SP-49 (cell line): ENCODE measurements around the genes COPS6 and MBLAC1.

DNA sequence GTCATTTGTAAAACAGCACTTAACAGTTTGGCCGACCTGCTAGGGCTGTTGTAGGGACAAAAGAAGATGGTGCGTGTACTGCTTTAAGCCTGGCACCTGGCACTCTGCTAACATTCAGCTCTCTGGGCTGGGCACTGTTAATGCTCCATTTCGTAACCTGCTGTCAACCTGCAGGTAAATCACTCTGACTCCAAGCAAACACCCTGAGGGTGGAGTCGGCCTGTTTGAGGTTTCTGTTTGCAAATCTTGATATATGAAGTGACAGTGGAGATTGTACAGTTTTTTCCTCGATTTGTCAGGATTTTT, 7.3 kb downstream of the ZKSCAN1 start:
- PRO-cap, result no peak

DNA sequence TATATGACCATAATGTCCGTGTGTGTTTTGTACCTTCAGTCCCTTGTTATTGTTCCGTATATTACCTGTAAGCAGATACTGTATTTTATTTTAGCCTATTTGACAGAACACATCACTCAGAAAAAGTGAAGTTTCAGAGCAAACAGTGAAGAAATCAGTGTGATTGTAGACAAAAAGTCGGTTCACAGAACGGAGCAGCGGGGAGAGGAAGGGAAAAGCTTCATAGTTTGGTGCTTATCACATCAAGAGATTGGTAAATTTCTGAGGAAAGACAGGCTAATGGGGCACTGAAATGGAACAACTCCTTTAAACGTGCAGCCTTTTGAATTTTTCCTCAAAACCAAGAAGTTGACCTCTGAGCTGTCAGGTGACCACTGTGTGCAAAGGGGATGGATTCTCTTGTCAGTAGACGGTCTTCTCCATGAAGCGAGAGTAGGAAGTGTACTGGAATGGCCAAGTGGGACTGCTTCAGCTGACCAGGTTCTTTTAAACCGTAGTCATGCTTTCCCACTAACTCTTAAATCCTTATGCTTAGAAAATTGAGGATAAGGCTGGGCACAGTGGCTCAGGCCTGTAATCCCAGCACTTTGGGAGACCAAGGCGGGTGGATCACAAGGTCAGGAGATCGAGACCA, 11.3 kb upstream of the ZSCAN21 start:
- PRO-cap, result no peak

GRCh38 chr7:100075016-100075515, 6.5 kb downstream of the ZNF3 start:
- PRO-cap, result no peak

DNA sequence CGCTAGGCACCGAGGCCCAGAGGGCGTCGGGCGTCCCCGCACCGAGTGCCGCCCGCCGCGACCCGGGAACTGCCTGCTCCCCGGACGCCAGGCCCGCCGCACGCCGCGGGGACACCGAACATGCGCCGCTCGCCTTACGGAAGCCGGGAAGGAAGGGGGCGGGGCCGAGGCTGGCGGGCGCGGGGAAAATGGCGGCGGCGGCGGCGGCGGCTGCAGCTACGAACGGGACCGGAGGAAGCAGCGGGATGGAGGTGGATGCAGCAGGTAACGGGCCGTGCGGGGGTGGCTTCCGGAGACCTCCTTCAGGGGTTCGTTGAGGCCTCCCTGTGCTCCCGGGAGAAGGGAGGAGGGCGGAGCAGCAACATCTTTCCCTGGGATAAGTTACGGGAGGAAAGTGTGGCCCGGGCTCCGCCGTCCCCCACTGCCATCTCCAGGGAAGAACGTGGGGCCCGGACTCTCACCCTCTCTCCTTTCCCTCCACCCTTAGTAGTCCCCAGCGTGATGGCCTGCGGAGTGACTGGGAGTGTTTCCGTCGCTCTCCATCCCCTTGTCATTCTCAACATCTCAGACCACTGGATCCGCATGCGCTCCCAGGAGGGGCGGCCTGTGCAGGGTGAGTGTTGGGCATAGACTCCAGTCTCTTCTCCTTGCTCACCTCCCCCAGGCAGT, at the start of gene COPS6:
Gene COPS6 (plus strand): TSS at position 167 of the 669 bp plus-strand sequence.
- PRO-cap, result bidirectional peak, plus-strand start at position 167 of the sequence, minus-strand start at position 64 of the sequence

DNA sequence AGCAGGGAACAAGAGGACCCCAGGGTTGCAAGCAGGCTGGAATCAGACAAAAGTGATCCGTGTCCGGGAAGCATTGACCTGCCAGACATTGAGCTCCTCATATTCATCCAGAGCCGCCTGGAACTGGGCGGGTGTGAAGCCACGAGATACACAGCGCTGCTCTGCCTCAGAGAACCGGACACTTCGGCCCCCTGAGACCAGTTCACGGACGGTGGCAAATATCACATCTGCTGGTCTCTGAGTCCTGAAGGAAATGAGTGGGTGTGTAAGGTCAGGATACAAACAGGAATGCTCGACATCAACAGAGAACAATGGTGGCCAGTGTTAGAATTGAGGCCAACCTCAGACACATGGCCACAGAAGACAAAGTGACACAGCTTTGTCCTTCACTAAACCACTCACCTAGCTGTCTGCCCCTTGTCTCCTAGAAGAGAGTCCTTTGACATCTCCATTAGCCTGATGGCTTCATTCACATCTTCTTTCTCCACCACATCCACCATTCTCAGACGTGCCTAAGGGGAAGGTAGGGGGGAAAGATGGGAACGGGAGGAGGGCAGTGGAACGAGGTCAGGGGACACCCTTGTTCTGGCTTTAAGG, 4.2 kb downstream of the COPS6 start:
- PRO-cap, result no peak

DNA sequence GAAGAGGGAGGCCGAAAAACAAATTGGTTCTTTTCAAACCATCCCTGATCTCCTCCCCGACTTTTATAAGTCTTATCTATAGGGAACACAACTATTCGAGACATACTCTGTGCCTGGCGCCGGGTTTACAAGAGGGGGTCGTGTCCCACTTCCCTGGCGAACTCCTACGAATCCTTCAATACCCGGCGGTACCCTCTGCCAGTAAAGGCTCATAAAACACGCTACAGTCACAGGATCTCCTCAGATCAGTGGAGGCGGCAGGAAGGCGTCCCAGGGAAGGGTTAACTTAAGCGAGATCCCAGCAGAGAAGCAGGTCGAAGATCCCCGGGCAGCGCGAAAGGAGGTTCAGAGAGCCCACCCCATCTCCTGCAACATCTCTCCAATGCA, 391 bp downstream of the TAF6 start:
- PRO-cap, result no peak

DNA sequence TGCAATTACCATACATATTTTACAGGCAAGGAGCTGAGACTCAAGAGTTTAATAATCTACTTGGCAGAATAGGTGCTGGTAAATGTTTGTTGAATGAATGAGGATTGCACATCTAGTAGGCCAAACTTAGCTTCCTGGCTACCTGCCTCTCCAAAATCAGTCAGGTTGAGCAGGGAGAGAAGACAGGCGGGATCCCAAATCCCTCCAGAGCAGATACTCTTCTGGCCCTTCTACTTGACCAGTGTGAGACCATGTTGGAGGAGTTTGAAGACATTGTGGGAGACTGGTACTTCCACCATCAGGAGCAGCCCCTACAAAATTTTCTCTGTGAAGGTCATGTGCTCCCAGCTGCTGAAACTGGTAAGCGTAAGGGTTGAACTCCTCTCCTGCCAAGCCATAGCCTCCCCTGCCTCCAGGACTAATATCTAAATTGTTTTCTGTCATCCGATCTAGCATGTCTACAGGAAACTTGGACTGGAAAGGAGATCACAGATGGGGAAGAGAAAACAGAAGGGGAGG, 2.4 kb upstream of the MBLAC1 start:
- PRO-cap, result no peak

DNA sequence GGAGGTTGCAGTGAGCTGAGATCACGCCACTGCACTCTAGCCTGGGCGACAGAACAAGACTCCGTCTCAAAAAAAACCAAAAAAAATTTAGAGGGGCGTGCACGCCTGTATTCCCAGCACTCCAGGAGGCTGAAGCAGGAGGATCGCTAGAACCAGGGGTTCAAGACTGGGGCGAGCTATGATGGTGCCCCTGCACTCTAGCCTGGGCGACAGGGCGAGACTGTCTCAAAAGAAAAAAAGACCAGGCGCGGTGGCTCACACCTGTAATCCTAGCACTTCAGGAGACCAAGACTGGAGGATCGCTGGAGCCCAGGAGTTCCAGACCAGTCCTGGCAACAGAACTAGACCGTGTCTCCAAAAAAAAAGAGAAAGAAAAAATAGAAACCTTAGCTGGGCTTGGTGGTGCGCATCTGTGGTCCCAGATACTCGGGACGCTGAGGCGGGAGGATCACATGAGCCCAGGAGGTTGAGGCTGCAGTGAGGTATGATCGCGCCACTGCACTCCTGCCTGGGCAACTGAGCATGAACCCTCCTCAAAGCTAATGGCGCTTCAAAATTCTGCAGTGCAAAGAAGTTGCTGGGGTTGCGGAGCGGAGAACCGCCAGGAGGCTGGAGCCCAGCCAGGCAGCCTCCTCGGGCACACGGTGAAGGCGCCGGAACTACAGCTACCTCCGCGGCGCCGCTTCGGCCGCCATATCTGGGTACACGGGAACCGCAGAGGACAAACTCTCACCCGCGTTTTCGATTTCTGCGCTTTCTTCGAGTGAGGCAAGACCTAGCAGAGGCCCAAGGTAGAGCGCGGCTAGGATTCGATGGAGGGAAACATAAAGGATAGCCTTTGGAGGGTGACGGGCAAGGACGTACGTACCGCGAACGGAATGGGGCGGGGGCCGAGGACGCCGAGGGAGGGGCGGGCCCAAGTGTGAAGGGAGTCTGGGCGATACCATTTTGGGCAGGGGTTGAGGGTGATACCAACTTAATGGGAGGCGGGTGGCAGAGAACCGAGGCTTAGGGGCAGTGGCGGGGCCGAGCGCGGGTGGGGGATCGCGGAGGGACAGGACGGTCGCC, at the start of gene MBLAC1:
Gene MBLAC1 (plus strand): TSS at position 694 of the 1,068 bp plus-strand sequence.
- PRO-cap, result unidirectional peak, plus-strand start at position 421 of the sequence; bidirectional peak, plus-strand start at position 996 of the sequence, minus-strand start at position 544 of the sequence

DNA sequence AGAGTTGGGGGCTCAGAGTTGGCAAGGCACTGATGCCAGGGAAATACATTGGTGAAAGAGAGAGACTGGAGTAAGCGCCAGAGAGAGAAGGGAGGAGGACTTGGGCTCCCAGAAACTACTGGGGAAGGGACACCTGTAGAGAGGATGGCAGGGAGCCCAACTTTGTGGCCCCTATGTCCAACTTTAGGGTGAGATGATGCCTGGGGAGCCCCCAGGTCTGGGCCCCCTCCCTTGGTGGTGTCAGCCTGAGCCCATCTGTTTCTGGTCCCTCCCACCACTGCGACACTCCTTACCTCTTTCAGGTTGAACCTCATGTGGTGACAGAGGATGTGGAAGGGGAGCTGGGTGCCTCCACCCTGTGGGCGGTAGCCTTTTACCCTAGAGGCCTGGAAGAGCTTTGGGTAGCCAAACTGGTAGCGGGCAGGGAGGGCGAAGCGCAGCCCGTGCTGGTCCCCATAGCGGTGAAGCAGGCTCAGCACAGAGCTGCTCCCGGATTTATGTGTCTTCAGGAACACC, 2.1 kb downstream of the GAL3ST4 start:
- PRO-cap, result no peak

DNA sequence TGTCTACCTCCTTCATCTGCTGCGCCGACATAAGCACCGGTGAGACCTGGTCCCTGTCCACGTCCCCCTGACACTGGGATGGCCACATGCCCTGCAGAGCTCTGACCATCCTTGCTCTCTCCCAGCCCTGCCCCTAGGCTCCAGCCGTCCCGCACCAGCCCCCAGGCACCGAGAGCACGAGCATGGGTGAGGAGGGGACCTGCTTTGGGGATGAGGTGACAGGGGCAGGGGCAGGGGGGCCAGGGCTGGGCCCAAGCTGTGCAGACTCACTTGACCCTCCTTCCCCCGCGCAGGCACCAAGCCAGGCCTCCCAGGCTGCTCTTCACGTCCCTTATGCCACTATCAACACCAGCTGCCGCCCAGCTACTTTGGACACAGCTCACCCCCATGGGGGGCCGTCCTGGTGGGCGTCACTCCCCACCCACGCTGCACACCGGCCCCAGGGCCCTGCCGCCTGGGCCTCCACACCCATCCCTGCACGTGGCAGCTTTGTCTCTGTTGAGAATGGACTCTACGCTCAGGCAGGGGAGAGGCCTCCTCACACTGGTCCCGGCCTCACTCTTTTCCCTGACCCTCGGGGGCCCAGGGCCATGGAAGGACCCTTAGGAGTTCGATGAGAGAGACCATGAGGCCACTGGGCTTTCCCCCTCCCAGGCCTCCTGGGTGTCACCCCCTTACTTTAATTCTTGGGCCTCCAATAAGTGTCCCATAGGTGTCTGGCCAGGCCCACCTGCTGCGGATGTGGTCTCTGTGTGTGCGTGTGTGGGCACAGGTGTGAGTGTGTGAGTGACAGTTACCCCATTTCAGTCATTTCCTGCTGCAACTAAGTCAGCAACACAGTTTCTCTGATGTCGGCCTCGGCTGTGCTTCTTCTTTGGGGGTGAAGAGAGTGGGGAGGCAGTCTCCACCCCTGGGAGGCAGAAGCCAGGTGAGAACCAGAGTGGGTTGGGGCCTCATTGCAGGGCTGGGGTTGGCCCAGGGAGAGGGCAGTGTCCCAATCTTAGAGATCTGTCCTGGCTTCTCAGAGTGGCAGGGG, 1.2 kb downstream of the PVRIG start:
- PRO-cap, result bidirectional peak, plus-strand start at position 839 of the sequence, minus-strand start at position 741 of the sequence

DNA sequence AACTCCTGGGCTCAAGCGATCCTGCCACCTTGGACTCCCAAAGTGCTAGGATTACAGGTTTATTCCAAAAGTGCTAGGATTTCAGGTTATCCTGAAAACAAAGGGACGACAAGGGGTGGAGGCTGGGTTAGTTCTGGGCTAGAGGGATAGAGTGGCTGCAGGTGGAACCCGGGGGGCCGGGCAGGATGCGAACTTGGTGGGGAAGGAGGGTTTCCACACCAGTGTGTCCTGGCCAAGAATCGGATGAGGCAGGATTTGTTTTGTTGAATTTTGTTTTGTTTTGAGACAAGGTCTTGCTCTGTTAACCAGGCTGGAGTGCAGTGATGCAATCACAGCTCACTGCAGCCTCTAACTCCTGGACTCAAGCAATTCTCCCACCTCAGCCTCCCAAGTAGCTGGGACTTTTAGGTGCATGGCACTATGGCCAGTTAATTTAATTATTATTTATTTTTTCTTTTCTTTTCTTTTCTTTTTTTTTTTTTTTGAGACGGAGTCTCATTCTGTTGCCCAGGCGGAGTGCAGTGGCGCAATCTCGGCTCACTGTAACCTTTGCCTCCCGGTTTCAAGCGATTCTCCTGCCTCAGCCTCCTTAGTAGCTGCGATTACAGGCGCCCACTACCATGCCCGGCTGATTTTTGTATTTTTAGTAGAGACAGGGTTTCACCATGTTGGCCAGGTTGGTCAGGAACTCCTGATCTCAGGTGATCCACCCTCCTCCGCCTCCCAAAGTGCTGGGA, 12.9 kb upstream of the PPP1R35 start:
- PRO-cap, result no peak

DNA sequence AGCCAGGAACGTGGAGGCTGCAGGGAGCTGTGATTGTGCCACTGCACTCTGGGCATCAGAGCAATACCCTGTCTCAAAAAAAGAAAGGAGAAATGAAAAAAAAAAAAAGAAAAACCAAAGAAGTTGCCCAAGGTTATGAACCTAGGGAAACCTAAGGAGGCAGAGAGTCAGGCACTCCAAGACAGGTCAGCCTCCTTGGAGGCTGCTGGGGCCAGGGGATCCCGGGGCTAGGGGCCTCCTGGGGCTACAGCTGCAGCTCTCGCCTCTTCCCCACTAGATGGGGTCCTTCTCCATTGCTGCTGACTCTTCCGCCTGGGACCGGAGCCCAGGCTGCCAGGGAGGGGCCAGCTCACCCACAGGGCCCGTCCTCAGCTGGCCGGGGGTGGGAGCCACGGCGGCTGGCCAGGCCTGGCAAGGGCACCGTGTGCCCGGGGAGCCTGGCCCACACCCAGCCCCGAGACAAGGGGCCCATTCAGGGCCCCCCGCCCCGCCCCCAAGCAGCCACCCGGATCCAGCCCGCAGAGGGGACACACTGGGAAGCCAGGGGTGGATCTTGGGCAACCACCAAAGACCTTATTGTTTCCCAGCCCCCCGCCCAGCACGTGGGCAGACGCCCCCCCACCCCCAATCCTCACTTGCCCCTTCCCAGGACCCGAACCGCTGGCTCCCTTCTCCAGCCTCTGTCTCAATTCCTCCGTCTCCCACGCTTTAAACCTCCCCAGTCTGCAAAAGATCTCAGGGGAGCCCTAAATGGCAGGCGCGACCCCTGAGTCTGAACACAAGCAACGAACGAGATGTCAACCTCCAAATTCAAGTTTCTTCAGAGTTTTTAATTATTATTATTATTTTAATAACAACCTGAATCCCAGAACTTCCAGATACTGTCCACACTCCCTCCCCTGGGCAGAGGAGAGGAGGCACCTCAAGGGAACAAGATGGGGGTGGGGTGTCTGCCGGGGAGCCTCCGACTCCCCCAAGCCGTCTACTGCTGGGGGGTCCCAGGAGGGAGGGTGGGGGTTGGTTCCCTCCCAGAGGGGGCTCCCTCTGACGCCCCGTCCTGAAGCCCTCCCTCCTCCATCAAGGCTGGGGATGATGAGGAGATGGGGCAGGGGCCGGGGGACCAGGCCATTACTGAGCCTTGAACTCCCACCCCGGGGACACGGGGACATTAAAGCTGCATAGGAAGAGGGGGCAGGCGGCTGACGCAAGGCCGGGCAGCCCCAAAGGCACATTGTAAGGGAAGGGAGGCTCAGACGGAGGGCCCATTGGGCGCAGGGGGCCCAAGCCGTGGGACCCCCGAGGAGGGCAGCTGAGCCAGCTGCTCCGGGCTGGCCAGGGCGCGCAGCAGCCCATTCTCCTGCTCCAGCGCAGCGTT, 2.1 kb upstream of the SPACDR start:
- PRO-cap, result no peak

GRCh38 chr7:100469337-100469945, 5.4 kb upstream of the SPACDR start:
- PRO-cap, result no peak

- PRO-cap, result no peak
Measured at GRCh38 chr7:100489815-100490309, 6.1 kb downstream of the NYAP1 start.

DNA sequence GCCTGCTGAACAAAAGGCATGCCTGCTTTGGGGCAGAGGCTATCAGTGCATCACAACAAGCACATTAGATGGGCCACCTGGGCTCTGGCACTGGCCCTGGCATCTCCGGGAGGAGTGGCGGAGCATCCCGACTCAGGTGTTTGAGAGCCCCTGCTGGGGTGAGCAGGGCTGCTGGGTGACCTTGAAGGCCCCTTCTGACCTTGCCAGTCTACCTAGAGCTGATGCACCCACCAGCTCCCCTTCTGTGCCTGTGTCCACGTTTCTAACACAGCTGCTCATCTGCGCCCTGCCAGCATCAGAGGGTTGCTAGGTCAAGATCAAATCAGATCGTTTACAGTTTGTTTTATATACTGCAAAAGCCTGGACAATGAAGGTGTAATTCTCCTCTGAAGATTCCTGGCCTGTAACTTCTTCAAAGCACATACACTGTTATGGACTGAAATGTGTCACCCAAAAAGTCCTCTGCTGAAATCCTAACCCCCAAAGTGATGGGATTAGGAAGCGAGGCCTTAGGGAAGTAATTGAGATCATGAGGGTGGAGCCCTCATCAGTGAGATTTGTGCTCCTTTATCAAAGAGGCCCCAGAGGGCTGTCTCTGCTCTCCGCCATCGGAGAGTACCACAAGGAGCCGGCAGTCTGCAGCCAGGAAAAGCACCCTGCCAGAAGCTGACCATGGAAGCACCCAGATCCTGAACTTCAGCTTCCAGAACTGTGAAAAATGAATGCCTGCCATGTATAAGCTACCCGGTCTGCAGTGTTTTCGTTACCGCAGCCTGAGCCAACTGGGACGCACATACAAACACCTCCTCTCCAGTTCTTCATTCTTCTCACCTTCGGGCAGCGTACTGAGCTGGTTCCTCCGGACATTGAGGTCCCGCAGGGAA, 4.7 kb downstream of the LRCH4 start:
- PRO-cap, result no peak

- PRO-cap, result no peak
Measured at GRCh38 chr7:100583072-100584173, 2.5 kb downstream of the LRCH4 start.

DNA sequence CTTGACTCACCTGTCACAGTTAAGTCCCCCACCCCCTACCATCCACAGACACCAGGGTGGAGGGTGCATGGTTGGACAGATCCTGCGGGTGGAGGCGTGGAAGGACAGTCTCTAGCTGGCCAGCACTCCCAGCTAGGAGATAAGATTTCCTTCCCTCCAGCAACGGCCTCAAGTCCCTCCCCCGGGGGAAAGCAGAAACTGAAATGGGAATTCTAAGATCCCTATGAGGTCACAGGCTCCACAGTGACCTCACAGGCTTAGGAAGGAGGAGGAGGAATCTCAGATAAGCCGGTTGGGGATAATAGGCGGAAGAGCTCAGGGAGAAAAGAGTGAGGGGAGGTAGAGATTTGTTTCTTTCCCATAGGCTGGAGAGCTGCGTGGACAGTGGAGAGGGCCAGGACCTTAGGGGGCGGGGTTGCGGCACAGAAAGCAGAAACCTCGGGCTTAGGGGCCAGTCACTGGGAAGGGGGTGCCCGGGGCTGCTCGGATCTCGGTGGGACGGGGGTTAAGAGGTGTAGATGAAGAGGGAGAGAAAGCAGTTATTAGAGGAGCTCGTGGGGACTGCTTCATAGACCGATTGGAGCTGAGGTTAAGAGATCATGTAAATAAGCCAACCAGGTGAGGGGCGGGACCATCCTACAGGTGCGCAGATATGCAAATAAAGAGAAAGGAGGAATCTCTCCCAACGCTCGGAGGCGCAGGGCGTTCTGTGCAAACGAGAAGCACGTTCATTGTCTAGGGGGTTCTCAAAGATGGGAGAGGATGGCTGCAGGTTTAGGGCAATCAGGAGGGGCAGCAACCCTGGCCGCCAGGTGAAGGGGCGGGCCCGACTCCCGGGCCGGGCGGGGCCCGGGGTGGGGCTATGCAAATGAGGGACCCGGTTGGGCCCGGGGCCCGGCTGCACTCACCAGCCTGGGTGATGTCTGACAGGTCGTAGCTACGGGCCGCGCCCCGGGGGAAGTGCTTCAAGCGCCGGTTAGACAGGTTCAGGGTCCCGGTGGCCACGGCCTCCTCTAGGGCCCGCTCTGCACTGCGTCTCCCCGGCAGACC, 631 bp downstream of the LRCH4 start:
- PRO-cap, result unidirectional peak, plus-strand start at position 903 of the sequence

- PRO-cap, result unidirectional peak, plus-strand start at chr7:100586692
Measured at GRCh38 chr7:100586575-100586812, 366 bp downstream of the FBXO24 start.

DNA sequence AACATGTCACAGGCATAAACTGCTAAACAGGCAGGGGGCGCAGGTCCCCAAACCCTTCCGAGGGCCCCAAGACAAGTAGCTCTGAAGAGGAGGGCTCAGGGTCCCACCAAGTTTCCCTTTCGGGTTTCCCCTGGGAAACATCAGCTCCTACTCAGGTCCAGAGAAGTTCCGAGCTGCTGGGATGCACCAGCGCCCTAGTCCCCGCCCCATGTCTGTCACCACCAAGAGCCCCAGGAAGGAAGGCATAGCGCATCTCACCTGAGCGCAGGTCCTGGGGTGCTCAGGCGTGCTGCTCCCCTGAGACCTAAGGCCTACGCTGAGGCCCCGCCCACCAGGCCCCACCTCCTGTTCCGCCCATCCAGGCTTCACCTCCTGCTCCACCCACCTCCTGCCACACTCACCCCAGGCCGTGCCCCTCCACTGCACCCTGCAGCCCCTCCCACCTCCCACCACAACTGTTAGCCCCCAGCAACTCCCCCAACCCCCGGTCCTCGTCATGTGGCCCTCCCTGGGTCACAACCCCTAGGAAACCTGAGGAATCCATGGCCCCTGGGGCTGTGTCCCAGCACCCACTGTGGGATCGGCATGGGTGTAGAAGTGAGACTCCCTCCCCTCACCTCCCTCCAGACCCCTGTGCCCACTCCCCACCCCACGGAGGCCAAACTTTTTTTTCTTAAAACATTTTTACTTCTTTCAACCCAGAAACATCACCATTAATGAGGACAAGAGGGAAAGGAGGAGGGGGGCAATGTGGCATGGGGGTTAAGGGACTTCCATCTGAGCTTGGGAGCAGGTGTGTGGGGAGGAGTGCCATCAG, 1.3 kb upstream of the TFR2 start:
- PRO-cap, result no peak

DNA sequence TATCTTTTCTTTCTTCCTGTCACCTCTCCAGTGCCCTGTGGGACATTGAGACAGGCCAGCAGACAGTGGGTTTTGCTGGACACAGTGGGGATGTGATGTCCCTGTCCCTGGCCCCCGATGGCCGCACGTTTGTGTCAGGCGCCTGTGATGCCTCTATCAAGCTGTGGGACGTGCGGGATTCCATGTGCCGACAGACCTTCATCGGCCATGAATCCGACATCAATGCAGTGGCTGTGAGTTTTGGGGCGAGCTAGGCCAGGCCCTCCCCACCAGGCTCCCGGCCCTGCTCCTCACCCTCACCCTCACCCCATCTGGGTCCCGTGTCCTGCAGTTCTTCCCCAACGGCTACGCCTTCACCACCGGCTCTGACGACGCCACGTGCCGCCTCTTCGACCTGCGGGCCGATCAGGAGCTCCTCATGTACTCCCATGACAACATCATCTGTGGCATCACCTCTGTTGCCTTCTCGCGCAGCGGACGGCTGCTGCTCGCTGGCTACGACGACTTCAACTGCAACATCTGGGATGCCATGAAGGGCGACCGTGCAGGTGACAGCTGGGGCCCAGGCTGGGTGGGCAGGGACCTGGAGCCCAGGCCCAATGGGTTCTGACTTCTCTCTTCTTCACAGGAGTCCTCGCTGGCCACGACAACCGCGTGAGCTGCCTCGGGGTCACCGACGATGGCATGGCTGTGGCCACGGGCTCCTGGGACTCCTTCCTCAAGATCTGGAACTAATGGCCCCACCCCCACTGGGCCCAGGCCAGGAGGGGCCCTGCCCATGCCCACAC, 4.7 kb downstream of the GNB2 start:
- PRO-cap, result no peak